ENCODE measurements around a stretch of chr6.

- PRO-cap: bidirectional peak, plus-strand start at chr6:50031187, minus-strand start at chr6:50031067
Measured at GRCh38 chr6:50030977-50031484, 9.2 kb upstream of the DEFB110 start.

DNA sequence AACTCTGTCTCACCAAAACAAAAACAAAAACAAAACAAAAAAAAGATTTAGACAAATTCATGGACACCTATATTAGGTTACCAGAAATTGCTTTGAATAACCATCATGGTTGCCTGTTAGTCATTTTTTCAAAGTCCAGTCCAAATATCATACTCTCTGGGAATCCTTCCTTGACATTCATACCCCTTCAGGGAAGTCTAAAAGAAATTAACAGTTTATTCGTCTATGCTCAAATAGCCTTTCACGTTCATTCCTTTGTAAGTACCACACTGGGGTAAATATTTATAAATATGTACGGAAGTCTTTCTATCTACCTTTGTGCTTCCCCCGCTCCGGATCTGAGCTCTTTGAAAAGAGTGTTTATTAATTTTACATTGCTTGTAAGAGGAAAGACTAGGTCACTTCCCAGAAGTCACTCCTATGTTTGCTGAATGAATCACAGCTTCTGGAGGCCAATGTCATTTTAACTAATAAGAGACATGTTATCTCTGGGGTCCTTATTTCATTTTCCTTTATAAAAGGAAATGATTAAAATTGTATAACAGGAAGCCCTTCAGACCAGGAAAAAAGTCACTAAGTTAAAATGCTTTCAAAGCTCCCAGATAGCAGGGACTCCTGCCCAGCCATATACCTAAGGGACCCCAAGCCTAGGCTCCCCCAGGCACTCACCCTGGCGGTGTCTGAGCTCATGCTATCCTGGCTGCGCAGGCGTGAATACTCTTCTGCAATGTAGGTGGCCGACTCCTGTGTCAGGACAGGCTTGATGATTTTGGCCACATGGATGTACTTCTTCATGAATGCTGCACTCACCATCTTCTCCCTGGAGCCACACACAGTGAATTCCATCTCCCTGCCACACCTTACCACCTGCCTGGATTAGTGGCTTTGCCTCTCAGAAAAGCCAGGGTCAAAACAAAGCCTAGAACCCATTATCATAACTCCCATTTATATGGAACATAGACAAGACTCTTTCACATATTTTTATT, 12.6 kb downstream of the MCM3 start:
- PRO-cap: no peak

DNA sequence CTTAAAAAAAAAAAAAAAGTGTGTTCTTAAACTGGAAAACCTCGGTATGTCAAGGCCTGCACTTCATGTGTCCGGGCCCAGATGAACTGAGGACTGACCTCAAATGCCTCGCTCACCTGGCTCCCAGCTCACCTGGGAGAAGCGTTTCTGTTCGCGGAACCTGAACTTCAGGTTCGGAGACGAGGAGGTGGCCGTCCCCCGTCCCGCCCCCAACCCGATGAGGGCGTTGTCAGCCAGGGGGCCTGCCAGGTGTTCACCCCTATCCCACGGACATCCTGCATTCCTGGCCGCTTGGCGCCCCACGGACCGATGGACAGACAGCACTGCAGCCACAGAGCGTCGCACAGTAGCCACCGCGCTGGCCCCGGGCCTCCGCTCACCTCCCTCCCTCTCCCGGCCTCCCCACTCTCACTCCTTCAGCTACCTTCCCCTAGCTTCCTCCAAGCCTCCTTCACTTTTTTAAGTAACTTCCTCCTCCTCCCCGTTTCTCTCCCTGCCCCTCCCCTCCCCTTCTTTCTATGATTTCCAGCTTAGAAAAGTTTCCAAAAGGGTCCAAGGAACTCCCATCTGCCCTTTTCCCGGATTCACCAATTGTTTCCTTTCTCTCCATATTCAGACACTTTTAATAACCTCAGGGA, 22.6 kb upstream of the MCM3 start:
- PRO-cap: no peak

DNA sequence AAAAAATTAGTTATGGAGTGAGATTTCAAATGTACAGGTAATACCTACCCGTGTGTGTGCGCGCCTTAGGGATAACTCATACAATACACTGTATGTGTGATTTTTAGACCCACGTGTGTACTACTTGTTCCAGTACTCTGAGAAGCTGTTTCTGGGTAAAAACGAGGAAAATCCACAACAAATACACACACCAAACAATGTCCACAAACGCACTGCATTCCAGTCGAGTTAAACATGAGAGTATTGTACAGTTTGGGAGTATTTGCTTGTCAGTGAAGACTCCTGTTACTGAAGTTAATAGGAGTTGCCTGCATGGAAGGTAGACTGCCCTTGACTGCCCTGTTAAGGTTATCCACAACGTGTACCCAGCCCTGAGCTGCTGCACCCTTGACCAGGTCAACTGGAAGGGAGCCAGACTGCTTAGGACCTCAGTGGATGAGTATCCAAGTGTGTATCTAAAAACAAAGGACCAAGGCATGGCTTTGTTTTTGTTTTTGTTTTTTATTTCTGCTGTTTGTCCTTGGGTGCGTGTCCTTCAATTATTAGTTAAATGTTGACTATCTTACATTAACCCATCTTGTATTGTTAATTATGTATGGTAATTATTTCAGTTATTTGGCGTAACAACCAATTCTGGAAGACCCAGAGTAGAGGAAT, 1.6 kb downstream of the PAQR8 start:
- PRO-cap: no peak

DNA sequence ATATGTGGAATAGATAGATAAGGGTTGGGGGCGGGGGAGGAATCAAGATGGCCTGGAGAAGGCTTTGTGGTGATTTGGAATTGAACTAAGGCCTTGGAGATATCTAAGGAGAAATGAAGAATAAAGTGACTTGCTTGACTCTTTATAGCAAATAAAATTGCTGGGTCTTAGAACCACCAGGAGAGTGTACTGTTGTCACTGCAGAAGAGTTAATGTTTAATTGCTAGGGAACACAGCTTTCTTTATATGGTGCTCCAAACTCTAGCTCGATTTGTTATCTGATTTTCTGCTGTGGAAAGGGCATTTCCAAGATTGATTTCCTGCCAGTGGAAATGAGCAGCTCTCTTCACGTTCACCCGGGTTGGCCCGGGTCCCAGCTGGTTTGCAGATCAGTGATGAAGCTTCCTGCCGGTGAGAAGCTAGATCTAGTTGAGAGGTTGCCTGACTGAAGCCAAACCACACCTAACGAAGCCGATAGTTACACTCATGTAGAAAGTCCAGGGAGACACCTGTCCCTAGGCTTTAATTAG, 27.6 kb downstream of the PAQR8 start:
- PRO-cap: no peak

DNA sequence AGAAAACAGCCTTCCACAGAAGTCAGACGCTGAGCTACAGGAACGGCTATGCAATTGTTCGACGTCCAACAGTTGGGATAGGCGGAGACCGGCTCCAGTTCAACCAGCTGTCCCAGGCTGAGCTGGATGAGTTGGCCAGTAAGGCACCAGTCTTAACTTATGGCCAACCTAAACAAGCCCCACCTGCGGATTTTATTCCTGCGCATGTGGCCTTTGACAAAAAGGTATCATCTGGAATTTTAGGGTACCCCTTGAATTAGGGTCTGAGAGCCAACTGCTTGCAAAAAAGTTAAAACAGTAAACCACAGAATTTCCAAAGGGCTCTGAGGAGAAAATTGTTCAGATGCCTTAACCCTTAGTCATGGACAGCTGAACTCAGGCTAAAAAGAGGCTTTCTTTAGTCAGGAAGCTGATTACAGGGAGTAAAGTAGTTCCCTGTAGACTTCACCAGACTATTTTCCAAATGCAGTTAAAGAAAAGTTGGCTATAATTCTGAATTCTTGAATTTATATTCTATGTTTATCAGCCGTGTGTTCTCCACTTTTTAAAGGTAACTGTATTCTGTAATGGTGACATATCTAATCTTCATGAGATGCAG, 3.9 kb downstream of the EFHC1 start:
- PRO-cap: bidirectional peak, plus-strand start at position 400 of the sequence, minus-strand start at position 291 of the sequence

GRCh38 chr6:52502250-52502965, 74.5 kb downstream of the TRAM2 start:
- PRO-cap: no peak

DNA sequence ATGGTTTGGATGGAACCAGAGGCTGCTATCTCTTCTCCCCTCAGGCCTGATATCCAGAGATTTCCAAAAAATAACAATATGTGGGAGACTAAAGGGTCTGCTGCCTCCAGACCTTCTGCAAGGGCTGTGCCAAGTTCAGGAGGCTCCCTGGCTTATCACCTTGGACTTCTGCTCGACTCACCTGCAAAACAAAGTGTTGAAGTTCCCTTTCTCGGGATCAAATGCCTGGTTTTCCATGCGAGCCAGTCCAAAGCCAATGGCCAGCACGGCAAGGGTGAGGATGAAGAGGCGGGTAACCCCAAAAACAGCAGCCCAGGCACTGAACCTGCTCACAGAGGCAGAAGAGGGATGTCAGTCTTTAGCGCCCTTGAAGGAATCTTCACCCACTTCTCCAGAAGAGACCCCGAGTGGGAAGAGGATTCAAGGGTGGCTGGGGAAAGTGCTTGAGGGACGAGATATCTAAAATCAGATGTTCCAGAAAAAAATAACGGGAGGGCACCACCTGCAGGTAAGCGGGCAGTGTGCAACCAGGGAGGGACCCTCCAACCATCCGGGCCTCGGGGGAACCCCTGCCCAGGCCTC, 71.4 kb downstream of the TRAM2 start:
- PRO-cap: no peak

DNA sequence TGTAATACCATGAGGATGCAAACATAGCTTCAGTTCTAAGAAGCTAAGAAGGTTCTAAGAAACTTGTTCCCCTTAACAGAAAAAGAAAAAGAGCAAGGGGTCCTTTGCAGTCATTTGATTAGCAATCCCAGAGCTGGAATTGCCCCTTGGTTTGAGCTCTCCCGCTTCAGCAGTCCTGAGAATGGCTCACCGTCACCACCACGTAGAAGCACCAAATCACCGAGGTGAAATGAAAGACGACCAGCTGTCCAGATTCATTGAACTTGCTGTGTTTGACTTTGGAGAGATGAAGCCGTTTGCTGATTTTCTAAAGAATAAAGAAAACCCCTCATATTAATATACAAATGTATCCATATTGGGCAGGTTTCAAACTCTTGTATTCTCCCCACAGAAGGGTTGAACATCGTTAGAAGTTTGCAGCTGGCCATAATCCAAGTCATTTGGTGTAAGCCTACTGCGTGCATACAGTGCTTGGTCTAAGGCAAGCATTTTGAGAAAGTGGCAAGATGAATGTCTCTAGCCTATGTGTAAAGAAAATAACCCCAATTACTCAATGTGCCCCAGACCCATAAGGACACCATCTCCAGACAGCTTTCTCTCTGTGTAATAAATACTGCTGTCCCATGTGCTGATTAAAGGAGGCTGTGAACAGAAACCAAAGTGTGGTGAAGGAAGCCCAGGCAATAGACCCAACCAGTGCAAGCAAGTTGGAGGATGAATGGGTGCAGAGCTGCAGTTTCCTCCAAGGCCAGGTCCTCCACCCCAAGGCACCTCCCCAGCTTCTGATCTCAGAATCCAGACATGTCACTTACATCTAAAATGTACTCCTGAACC, 60.8 kb downstream of the TRAM2 start:
- PRO-cap: no peak

DNA sequence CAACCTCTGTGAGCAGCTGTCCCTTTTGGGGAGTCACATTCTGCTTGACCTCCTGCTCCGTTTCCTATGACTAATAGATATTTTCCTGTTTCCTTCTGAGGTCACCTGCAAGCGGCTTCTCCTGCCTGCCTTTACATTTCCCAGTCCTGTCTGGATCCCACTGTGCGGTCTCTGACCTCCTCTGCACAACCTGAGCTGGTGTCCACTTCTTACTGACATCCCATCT, 54.2 kb downstream of the TRAM2 start:
- PRO-cap: unidirectional peak, plus-strand start at position 134 of the sequence

DNA sequence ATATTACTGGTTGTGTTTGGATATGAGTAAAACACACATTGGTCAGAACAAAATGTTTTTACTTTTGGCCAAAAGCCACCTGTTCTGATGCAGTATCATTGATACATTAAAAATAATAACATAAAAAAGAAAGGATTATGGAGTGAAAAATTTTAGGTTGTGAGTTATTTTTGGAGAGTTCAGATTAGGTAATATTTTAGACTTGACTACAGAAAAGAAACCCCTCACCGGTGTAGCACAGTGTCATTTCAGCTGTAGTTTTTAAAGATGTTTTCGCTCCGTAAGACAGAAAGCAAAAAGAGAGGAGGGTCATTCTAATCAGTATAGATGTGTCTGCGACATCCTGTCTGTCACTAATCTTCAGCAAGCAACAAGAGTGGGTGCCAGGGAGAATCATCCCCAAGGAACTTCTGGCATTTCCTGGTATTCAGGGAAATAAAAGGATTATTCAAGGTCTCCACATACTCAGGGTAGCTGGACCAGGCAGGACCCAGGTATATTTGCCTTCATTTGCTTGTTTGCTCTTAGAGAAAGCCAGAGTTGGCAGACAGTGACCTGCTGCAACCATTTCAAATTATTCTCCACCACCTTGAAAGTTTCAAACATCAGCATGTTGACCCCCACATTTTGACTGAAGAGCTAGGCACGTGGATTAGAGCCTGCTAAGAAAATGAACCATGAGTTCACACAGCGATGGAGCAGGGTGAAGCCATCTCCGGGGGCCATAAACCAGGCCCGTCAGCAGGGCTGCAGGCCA, 33.3 kb downstream of the TRAM2 start:
- PRO-cap: unidirectional peak, plus-strand start at position 462 of the sequence

GRCh38 chr6:52801446-52802117, 2.0 kb downstream of the GSTA1 start:
- PRO-cap: no peak

DNA sequence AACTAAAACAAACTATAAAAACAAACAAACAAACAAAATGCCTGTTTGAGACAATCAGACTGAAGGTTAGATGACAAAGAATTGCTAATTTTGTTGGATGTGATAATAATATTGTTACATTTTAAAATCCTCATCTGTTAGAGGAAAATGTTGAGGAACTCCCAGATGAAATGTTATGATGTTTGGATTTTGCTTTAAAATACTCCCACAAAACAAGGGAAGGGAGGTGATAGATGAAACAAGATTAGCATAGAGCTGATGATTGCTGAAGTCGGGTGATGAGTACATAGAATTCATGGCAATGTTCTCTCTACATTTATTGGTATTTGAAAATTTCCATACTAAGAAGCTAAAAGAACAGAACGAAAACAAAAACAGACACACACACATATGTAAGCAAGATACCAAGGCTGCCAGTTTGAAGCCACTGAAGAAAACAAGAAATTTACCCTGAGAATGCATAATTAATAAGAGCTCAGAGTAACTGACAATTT, 1.6 kb downstream of the GSTA4 start:
- PRO-cap: no peak

GRCh38 chr6:52995540-52995945, 459 bp upstream of the GSTA4 start:
- PRO-cap: bidirectional peak, plus-strand start at chr6:52995620, minus-strand start at chr6:52995279

GRCh38 chr6:53056120-53056757, 5.4 kb downstream of the CILK1 start:
- PRO-cap: no peak

GRCh38 chr6:53242069-53242320, 93.4 kb upstream of the GCM1 start:
- PRO-cap: no peak

DNA sequence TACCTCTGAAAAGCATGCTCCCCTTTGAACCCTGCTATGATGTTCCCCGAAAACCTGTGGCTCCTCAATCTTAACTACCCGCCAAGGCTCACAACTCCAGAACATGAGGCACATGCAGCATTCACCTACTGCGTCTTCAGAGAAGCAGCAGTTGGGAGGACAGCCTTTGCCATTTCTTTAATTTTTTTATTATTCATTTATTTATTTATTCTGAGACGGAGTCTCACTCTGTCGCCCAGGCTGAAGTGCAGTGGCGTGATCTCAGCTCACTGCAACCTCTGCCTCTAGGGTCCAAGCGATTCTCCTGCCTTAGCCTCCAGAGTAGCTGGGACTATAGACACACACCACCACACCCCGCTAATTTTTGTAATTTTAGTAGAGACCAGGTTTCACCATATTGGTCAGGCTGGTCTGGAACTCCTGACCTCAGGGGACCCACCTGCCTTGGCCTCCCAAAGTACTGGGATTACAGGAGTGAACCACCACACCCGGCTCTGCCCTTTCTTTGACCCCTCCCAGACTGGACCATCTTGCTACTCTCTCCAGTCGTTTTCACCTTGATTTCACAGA, 55.5 kb downstream of the ELOVL5 start:
- PRO-cap: no peak

GRCh38 chr6:53301664-53302612, 46.8 kb downstream of the ELOVL5 start:
- PRO-cap: no peak

GRCh38 chr6:53341180-53341919, 7.4 kb downstream of the ELOVL5 start:
- PRO-cap: no peak

- PRO-cap: no peak
Measured at GRCh38 chr6:53547365-53547663, 2.4 kb upstream of the GCLC start.